Cardiac ventricle fibroblast (primary cell): Measurements from ENCODE around the gene BRD3.

DNA sequence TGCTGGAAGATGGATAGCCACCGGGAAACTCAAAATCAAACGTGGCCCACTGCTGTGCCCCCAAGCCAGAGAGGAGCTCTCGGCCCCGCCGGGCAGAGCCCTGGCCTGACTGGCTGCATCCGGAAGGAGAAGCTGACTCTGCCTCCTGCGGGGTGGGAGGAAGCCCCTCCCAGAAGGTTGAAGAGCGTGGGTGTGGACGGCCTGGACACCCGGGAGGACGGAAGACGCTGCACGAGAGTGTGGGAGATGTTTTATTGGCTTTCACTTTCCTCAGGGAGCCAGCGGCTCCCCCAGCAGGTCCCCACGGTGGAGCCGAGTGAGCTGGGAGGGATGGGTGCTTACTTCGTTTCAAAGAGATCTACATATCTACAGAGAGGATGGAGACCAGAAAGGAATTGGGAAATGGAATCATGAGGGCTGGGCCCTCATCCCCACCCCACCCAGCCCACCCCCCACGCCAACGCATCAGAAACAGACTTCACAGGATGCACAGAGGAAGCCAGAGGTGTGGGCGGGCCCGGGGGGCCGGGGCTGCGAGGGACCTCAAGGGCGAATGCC lies 32.3 kb downstream of the FAM163B start:
- RAMPAGE, long total RNA, result no peak

DNA sequence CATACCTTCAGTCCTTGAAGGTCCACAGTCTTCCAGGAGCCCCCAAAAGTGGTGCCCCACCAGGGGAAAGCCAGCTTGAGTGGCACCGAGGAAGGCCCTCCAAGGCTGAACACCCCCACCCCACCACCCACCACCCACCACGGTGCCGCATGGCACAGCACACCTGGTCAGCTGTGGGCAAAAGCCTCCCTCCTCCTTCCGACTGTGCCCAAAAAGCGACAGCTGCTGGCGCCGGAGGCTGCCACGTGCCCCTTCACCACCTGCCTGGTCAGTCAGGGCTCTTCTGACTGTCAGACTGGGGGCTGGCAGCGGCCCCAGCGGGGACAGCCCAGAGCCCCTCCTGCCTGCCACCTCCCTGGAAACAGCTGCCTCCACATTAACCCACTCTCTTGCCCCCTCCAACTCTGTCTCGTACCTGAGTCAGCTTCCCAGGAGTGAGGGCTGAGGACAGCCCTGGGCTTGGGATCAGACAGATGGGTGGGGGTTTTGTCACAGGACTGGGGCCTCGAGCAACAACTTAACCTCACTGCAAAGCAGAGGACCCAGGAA lies 648 bp downstream of the SARDH start:
- RAMPAGE, long total RNA, result no peak

GRCh38 chr9:133785345-133786127 lies 47.4 kb upstream of the SARDH start:
- RAMPAGE, long total RNA, result no peak

DNA sequence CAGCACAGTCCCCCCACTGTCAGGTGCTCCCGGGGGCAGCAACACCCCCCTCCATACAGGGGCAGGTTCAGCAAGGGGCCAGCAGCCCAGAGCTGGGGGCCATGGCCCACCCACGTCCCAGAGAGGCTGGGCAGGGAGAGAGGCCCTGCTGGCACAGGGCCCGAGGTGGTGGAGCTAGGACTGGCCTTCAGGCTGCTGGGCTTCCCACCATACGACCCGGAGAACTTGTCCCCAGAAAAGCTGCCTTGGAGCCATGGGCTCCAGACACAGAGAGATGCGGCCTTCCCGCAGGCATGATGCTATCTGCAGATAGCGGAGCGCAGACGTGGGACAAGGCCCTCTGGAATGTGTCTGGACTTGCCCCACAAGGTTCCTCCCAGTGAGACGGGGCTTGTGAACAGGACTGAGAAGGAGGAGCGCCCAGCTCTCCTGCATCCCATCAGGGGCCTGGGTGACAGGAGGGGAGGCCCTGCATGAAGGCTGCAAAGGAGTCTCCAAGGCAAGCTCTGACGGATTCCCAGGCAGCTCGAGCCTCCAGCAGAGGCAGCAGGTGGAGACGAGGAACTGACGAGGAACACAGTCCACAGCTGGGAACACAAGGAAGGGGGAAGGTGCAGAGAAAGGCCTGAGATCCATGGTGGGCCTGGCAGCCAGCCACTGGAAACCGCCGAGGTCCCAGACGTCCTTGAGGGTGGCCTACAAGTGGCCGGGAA lies 111.0 kb downstream of the VAV2 start:
- RAMPAGE, long total RNA, result no peak

GRCh38 chr9:133926350-133927519 lies 65.4 kb downstream of the VAV2 start:
- RAMPAGE, long total RNA, result no peak

DNA sequence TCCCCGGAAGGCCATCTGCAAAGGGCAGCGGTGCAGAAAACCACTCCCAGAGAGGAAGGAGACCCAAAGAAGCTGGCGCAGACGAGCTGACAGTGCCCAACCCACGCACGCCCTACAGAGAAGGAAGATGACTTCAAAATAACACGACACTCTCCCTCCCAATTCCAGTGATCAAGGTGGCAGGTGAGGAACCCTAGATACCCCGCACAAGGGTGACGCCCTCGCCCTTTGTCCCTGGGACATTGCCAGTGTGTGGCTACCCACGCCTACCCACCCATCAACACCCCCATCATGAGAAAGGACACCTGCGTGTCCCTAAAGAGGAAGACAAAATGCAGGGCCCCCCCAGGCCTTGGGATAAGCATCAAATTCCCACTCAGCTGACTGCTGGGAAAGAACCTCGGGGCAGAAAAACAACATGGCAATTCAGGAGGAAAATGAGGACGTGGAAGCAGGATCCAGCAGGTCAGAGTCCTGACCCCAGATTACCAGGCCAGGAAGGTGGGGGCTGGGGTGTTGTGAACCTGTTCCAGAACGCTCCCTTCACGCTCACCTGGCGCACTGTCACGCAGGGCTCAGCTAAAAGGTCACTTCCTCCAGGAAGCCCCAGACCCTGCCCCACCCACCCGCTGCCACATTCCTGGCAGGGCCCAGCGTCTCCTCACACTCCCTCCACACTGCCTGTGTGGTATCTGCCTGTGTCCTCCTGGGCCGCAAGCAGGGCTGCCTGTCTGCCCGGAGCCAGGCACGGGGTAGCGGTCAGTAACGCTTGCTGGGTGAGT lies 18.4 kb downstream of the VAV2 start:
- RAMPAGE, long total RNA, result no peak

DNA sequence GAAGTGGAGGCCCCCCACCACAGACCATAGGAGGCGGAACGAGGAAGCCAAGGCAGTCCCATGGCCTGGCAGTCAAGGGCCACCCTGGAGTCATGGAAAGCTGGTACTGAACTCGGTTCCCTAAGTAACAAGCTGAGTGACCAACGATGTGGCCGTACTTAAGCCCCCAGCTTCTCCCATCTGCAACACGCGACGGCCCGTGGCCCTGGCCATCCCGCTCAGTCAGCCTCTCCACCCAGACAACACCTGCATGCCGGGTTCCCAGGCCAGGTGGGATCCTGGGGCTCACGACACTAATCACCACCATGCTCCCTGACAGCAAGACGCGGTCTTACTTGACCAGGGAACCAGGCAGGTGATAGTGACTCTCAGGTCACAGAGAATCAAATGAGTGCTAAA lies 17.0 kb downstream of the BRD3 start:
- RAMPAGE, long total RNA, result no peak

- RAMPAGE, long total RNA, result start-site peak on the minus strand at chr9:134067984-134068041, 119 and 12 reads in 2 replicates
These were observed at the start of gene BRD3 for GRCh38 chr9:134067887-134068614. Gene BRD3 (minus strand): TSS chr9:134068026.

DNA sequence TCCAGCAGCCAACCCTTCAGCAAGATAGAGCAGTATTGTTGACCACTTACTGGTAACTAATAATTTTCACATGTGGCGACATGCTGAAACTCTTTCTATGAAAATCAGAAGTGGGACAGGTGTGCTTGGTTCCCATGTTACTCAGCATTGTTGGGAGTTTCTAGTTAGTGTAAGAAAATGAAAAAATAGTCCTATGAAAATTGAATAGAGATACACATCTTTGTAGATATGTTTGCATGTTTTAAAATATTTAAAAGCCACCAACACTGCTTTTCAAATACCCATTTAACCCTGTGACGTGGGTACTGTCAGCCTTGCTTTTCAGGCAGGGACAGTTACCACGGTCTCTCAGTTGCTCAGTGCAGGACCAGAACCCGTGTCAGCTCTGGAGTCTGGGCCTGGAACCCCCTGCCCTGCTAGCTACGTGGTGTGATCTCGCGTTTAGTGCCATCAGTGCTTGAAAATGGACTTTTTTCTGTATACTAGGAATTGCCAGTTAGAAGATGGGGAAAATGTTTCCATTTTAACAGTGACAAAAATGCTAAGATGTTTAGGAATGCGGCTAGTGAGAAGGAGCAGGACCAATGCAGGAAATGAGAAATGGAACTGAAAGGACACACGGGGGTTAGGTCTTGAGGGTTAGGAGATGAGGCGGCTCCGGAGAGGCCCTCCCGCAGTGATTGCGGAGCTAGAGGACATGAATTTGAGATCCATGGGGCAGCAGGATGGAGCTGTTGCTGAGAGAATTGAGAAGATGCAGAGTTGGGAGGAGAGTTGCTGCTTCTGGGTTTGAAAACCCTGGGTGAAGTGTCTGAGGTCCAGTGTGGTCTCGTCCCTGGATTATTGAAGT lies 14.7 kb downstream of the WDR5 start:
- RAMPAGE, long total RNA, result no peak

DNA sequence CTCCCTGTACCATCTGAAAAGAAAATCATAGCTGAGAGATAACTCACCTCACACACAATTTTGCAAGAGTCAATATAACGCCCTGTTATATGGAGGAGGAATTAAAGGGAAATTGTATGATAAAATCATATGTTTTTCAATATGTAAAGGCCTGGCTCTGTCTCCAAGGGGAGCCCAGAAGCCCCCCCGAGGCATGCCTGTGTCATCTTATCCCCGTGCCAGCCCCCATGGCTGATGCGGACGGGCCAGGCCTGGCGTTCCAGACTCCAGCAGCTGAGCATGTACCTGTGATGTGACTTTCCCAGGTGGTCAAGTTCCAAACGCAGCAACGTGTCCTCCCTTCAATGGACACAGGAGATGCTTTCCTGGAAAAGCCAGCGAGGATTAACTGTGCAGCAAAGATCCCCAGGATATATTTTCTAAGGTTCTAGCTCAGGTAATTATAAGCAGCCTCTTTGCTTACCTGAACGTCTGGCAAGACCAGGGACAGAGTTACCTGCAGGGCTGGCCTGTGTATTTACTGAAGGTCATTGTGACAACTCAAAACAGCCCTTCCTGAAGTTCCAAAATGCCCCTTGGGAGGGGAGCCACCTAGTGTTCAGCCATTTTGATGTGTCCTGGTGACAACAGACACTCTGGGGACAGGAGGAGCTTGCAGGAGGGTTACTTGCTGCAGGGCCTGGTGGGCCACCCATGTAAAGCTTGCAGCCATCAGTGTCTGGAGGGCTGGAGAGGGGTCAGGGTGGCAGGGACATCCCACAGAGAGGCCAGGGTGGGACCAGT lies 81.7 kb downstream of the WDR5 start:
- RAMPAGE, long total RNA, result no peak

- RAMPAGE, long total RNA, result no peak
These were observed 87.2 kb downstream of the WDR5 start for GRCh38 chr9:134223061-134223552.

GRCh38 chr9:134264320-134264891 lies 61.8 kb upstream of the RXRA start:
- RAMPAGE, long total RNA, result no peak

DNA sequence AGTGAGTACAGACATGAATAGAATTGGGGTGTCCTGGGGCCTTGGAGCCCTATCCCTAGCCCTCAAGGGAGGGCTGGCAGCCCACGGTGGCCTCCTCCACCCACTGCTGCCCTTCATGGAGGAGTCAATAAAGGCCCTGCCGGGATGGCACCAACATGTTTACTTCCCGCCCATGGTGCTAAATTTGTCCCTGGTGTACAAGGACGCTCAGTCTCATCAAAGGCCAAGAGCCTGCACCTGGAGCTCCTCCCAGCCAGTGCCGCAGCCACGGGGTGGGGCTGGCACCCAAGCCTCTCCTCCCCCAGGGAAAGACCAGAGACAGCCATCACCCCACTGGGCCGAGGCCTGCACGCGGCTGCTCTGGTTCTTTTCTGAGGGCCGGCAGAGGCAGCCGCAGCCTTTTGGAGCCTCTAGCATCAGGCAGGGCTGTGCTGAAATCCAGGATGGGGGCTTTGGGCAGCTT lies 34.8 kb upstream of the RXRA start:
- RAMPAGE, long total RNA, result no peak

- RAMPAGE, long total RNA, result no peak
These were observed 1.4 kb downstream of the RXRA start for GRCh38 chr9:134327641-134327975.

- RAMPAGE, long total RNA, result no peak
These were observed 7.2 kb downstream of the RXRA start for GRCh38 chr9:134333381-134333834.

DNA sequence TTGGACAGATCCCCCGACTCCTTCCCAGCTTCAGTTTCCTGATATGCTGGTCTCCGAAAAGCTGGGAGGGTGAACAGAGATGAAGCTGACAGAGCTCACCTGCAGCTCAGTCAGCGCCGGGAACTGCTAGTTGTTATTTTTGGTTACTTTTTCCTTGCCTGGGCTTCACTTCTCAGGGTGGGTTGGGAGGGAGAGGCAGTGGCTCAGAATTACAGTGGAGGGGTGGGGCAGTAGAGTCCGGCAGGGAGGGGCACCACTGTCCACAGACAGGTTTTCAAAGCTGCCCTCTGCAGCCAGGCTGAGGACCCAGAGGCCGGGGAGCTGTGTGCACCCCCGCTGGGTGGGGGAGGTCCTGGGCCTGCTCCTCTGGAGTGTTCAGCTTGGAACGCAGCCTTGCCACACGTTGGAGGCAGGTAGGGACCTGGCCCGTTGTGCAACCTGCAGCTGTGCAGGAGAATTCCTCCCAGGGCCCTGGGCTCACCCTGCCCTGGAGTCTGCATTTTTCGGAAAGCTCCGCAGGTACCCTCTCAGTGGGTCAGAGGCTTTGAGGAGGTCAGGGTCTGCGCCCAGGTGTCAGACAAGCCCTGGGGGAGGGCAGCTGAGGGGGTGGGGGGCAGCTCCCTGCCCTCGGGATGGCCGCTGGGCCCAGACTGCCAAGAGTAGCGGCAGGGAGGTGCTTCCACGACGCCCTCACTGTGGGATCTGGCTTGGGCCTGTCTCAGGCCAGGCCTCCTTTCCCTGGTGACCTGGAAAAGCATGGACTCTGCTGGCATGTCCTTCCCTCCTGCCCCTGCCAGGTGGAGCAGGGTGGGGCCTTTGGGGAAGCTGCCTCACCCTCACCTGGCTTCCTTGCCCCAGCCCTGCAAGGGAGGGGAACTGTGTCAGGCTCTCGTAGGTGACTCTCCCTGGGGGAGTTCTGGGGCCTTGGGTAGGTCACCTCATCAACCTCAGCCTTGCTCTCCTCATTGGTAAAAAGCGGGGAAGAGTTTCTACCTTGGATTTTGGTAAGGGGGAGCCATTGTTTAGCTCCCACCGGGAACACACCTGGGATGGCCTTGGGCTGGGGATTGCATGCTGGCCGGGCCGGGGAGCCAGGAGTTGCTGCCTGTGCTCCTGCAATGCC lies 29.5 kb downstream of the RXRA start:
- RAMPAGE, long total RNA, result no peak

DNA sequence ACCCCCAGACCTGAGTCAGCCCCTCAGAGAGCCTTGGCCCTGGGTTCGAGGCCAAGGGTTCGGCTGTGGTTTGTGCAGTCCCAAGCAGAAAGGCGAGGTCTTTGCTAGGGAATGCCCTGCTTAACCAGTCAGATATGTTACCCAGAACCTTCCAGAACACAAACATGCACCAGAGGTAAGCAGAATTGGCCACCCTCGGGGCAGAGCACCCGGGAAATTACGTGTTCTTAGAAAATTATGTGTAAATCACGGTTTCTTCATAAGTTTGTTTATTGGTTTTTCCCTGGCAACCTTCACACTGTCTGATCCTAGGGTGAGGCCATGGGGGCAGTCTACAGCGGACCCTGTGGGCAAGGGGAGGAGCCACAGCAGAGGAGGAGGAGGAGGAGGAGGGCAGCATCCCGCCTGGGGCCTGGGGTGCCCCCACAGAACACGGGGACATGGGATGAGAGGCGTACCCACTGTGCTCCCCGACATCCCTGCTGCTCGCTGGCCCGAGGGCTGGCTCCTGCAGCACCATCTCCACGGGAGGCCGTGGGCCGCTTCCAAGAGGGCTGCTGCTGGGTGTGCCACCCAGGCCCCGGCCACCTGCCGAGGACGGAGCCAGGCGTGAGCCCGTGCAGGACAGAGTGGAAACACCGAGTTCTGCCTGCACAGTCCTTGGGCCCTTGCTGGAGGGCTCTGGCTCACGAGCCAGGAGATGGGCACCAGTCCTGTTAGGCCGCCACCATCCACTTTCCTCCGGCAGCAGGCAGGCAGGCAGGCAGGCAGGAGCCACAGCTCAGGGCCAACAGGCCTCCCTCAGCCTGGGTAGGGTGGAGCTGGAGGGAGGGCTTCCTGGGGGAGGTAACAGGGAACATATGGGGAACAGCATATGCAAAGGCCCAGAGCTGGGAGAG lies 31.6 kb downstream of the RXRA start:
- RAMPAGE, long total RNA, result no peak

GRCh38 chr9:134366616-134367328 lies 40.5 kb downstream of the RXRA start:
- RAMPAGE, long total RNA, result no peak

GRCh38 chr9:134382489-134383027 lies 56.3 kb downstream of the RXRA start:
- RAMPAGE, long total RNA, result no peak

- RAMPAGE, long total RNA, result no peak
These were observed 79.2 kb downstream of the RXRA start for GRCh38 chr9:134405403-134405888.